Sternocleidomastoid (tissue), 1 donor: Measurements from ENCODE around the gene MITF.

DNA sequence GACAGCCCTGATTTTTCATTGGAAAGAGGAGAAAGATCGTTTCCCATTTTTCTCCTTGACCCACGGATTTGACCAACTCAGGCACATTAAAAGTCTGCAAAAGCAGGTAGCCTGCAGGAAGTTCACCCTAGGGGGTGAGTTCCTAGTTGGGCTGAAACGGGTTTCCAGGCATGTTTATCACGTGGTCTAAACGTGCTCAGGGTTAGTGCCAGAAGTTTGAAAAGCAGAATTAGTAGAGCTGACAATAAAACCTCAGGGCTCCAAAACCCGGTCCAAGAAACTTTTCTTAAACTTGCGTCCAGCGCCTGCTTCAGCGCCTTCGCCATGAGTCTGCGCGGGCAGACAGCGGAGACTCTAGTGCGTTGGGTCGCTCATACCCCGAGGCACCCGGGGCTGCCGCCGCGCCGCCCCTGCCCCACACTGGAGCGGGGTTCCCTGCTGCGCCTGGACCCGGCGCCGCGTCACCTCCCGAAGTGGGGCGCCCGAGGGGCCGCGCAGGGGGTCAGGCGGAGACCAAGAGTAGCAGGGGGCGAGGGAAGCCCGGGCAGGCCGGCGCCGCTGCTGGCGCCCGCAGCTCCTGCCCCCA, 409 bp downstream of the SUCLG2 start:
- PRO-cap, result no peak

DNA sequence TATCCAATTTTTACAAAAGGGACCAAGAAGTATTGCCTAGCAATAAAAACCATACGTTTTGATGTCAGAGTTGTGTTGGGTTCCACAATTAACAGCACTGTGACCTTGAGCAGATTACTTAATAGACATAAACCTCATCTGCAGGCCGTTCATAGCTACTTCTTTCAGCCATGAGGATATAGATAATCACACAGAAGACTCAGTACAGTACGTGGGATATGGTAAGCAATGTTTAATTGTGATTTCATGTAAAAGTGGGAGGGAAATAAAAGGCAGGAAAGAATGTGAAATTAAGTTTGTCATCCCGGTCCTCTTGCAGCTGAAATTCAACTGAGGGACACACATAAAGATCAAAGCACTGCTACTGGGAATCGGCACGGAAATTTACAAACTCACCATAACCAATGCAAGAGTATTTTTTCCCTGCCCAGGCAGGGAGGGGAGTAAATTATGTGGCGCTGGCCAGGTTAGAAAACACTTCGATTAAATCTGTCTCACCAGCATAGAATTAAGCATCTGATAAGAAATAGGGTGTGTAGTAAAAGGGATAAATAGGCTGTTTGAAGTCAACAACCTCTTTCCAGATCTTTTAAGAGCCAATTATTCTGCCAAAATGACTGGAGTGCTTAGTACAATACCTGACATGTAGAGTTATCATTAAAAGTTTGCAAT, 1.0 kb downstream of the UBA3 start:
- PRO-cap, result no peak

DNA sequence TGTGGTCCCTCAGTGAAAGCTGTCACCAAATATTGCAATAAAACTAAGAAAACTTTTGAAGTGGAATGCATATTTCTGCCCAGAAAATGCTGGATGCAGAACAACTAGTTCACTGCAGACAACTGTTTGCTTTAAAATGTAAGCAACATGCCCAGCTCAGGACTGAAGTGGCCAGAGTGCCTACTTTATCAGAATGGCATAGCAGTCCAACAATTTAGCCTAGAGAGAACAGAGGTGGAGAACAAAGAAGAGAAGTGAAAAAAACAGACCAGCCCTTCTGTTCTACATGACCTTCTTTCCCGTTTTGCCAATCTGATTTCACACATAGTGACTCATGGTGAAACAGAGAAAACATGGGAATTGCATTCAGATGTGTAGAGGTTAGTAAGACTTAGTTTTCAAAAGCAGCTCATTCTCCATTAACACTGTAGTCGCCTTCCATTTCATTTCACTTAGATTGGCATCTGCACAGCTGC, 523 bp upstream of the ARL6IP5 start:
- PRO-cap, result unidirectional peak, minus-strand start at position 298 of the sequence

GRCh38 chr3:69237559-69237865, 115.1 kb upstream of the LMOD3 start:
- PRO-cap, result no peak

DNA sequence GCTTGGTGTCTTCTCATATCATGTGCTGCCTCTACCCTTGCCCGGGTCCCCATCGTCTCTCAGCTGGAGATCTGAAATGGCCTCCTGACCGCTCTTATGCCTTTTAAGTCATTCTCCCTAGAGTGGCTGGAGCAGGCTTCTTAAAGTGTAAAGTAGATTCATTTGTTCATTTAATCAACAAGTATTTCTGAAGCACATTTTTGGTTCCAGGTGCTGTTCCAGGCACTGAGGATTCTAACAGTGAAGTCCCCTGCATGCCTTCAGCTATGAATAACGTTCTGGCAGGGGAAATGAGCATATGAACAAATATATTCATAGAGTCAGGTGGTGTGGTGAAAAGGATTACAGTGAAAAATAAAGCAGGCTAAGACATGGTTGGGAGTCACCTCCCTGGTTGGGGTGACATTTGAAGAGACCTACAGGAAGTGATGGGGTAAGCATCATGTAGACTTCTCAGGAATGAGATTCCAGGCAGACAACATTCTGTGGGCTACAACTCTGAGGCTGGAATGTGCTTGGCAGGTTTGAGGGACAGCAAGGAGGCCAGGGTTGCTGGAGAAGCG, 15.1 kb downstream of the FRMD4B start:
- PRO-cap, result no peak

- PRO-cap, result no peak
These were observed 5.5 kb downstream of the FRMD4B start for GRCh38 chr3:69380454-69380699.

DNA sequence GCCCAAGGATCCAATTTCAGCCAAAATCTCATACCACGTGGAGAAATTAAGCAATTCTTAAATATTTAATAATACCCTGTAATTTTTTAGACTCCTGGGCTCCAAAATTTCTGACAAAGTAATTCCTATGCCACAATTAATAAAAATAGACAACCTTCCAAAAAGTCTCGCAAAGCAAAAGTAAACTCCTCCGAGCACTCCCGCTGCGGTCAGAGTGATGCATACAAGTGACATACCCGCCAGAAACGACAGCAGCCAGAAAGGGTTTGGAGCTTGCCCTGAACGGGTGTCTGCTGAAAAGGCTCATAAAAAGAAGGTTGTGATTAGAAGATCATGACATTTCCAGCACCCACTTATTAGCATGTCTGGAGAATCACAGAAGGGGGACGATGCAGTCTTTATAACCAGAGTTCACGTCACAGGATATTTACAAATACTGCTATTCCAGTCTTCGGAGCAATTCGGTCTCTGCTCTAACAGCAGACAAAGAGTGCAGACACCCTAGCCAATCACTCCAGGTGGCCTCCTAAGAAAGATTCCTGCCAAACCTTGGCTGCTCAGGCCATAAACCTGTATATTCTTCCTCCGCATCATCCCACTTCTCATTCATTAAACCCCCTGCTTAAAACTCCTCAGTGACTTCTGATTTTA, 59.1 kb upstream of the FRMD4B start:
- PRO-cap, result unidirectional peak, plus-strand start at position 258 of the sequence

GRCh38 chr3:69738844-69739408, 338 bp upstream of the MITF start:
- PRO-cap, result bidirectional peak, plus-strand start at chr3:69739464, minus-strand start at chr3:69739251

DNA sequence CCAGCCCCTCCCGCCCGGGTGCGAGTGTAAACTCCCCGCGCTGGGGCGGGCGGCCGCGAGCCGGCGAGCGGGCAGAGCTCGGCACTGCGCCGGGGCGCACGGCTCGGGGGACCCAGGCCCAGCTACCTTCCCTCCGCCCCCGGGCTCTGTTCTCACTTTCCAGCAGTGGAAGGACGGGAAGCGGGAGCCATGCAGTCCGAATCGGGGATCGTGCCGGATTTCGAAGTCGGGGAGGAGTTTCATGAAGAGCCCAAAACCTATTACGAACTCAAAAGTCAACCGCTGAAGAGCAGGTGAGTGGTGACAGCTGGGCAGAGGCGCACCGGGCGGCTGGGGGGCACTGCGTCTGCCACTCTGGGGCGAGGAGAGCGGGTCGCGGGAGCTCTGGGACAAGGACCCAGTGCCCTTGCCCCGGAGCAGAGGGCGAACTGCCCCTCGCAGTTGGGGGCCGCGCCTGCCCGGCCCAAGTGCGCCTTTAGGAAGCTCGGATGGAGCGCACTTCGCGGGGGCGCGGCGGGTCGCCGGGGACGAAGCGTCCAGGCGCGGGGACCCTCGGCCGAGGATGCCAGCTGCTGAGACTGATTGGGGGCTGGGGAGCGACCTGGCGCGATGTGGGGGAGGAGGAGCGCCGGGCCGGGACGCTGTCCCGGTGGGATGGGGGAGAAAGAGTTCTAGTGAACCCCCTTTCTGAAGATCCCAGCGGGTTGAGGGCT, at the start of gene MITF:
TSS of gene MITF (plus strand) at position 56 of the 713 bp plus-strand sequence.
- PRO-cap, result bidirectional peak, plus-strand start at position 56 of the sequence, minus-strand start outside the sequence

GRCh38 chr3:69741094-69741600, 1.9 kb downstream of the MITF start:
- PRO-cap, result no peak

DNA sequence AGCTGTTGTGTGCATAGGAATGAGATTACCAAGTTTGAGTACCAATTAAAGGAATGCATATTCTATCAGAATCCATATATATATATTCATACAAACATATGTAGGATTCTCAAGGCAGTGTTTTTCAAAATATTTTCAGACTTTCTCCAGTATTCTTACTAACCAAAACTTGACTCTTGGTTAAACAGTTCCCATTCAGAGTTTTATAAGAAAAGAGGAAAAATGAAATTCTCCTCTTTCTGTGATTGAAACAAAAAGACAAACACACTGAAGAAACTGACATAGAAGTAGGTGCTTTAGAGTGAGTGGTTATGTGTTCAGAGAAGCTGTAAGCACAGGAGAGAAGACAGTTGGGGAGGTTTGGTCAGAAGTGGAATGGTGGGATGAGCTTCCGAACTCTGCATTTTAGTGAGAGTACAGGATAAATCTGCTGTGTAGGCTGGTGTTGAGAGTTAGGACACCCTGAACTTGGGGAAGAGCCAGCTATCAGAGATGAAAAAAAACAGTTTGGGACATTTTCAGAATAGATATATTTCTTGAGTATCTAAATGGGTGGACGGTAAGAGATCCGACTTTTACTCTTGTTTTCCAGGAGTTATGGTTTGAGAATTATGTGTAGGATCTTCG, 18.0 kb downstream of the MITF start:
- PRO-cap, result no peak

GRCh38 chr3:69762439-69762969, 23.2 kb downstream of the MITF start:
- PRO-cap, result no peak

GRCh38 chr3:71031712-71032722, 551.5 kb downstream of the FOXP1 start:
- PRO-cap, result no peak

GRCh38 chr3:71046755-71047175, 536.8 kb downstream of the FOXP1 start:
- PRO-cap, result no peak

DNA sequence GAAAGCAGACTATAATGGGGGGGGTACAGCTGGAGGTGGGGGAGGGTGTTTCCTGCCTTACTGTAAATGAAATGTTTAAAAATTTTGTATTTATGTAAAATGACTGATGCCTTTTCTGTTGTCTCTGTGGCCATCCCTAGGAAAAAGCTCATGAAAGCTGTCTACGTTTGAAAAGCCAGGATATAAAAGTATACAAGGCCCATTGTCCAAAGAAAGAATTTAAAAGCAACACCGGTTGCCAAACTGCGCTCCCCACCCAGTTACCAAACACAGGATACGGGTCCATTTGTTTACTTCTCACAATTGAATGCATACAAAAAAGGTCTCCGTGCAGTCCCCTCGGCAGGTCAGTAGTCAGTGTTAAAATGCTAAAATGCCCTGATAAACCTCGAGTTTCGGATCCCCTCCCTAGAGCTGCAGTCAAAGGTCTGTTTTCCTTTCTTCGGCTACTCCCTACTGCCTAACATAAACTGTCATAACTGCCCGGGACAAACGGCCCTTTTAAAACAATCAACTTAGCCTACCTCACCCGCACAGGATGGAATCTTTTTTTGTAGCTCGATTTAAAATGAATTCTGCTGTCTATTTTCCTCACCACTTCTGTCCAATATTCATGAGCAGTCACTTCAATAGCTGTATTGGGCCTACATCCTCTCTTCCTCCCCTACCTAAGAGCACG, 534.6 kb downstream of the FOXP1 start:
- PRO-cap, result no peak

GRCh38 chr3:71165576-71165921, 418.0 kb downstream of the FOXP1 start:
- PRO-cap, result no peak

DNA sequence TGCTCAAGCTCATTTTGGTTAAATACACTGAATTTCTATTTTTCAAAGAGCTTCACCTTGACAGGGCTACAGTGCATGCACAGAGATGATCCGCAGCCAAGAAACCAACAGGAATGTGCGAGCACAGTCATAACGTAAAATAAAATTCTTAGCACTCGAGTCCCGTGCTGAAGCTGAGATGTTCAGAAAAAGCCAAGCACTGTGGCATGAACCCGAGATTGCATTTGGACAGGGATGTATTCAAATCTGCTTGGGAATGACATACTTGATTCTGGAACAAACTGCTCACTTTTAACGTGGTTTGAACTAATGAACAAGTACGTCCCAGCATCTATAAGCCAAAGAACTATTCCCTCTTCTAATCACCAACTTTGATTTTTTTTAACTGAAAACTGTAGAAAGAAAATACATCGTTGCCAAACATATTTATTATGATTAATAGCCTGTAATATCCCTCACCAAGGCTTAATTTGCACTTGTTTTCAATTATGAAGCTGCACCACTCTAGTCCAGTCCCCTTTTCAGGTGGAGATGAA, 340.2 kb downstream of the FOXP1 start:
- PRO-cap, result no peak

- PRO-cap, result no peak
These were observed 224.4 kb downstream of the FOXP1 start for GRCh38 chr3:71358990-71359571.

GRCh38 chr3:71432194-71433209, 151.0 kb downstream of the FOXP1 start:
- PRO-cap, result no peak

- PRO-cap, result no peak
These were observed 118.3 kb downstream of the FOXP1 start for GRCh38 chr3:71465255-71465662.